ENCODE measurements around a stretch of chr3.

GRCh38 chr3:157175645-157176109 is 15.7 kb upstream of the CCNL1 start:
- PRO-cap = no peak

GRCh38 chr3:157381304-157381926 is 55.2 kb upstream of the PTX3 start:
- PRO-cap = no peak

- PRO-cap = no peak
Observed at GRCh38 chr3:157401609-157401930, 35.1 kb upstream of the PTX3 start.

DNA sequence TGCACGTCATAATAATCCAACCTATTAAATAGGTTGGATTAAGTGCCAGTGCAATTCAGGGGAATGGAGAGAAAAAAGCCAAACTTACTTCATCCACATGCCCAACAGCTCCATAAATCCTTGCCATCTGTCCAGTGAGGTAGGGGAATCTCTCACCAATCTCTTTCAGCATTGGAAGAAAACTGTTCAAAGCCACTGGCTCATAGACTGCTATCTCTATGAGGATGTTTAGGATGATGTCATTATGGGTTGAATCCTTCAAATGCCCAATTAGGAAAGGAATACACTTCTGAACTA is 22.9 kb upstream of the PTX3 start:
- PRO-cap = no peak

- PRO-cap = no peak
Observed at GRCh38 chr3:157488031-157488623, 15.1 kb downstream of the VEPH1 start.

- PRO-cap = no peak
Observed at GRCh38 chr3:158698898-158699352, 26.5 kb upstream of the LXN start.

DNA sequence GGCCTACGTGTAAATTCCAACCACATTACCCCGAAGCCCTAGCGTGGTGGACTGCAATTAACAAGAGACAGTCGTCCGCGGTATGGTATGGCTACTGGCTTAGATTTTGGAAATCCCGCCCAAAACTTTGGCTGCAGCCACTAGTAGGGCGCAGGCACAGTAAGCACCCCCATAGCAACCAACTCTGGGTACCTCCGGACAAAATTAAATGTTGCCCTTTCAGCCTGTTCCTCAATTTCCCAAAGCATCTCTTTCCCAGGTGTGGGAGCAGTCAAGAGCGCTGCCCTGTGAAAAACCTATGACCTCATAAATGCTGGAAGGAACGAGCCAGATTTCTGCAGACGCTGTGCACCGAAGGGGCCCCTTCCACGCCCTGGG is 675 bp downstream of the RARRES1 start:
- PRO-cap = no peak

GRCh38 chr3:158768680-158768889 is 33.3 kb upstream of the MFSD1 start:
- PRO-cap = no peak

GRCh38 chr3:158770321-158770755 is 31.5 kb upstream of the MFSD1 start:
- PRO-cap = no peak

DNA sequence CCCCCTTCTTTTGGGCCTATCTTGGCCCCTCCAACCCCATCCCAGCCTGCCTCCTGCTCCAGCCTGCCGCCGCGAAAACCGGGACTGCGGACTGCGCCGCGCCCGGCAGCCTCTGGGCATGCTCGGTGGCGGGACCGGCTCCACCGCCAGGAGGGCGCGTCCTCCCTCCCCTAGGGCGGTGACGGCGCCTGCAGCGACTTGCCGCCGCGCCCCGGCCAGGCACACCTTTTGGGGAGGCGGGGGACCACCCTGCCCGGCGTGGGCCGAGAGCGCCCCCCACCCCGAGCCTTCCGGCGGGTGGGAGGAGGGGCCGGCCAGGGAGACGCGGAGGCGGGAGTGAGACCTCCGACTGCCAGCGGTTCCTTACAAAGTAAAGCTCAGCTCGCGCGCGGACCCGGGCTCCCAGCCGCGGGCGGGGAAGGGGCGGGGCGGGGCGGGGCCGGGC is 461.7 kb upstream of the C3orf80 start:
- PRO-cap = no peak

DNA sequence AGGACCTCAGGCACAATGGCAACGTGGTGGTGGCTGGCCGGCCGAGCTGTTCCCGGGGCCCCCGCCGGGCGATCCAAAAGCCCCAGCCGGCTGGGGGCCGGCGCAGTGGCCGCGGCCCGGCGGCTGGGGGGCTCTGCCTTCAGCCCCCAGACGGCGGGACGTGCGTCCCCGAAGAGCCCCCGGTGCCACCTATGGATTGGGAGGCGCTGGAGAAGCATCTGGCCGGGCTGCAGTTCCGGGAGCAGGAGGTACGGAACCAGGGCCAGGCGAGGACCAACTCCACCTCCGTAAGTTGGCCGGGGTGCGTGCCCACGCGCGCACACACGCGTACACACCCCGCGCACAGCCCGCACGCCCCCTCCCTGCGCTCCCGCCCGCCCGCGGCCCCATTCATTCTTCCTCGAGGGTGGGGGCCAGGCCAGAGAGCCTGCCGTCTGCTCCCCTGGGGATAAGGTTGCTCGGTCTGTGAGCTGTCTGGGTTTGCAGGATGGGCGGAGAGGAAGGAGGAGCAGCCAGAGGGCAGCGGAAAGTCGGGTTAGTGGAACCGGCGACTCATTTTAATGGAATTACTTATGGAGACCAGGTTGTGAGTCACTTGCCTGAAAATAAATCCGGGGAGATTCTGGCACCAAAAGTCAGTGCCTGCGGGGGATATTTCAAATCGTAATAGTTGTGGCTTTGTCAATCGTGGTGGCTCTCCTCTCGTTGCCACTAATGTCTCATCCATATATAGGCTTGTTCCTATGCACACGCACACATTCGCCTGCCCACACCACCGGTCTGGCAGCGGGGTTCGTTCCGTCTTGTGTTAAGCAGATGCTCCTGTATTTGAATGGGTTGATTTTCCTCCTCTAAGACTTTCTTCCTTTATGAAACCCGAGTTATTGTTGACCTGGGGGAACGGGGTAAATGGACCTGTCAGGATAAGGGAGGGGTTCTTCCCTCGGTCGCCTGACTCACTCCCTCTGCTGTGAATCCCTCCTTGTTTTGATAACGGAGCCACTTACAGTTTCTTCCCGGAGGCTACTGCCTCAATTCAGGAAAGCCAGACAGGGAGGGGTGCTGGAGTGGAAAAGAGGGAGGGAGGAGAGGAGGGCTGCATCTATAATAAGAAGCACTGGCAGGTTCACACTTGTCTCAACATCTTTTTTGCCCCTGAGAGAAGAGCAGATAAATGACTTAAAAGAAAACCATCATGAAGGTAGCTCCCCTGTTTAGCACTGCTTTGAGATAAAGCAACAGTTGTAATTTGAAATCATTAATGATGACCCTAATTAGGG is 459.9 kb upstream of the C3orf80 start:
- PRO-cap = no peak

- PRO-cap = no peak
Observed at GRCh38 chr3:159894248-159894788, 330.9 kb upstream of the C3orf80 start.

GRCh38 chr3:160107232-160107513 is 118.0 kb upstream of the C3orf80 start:
- PRO-cap = no peak

DNA sequence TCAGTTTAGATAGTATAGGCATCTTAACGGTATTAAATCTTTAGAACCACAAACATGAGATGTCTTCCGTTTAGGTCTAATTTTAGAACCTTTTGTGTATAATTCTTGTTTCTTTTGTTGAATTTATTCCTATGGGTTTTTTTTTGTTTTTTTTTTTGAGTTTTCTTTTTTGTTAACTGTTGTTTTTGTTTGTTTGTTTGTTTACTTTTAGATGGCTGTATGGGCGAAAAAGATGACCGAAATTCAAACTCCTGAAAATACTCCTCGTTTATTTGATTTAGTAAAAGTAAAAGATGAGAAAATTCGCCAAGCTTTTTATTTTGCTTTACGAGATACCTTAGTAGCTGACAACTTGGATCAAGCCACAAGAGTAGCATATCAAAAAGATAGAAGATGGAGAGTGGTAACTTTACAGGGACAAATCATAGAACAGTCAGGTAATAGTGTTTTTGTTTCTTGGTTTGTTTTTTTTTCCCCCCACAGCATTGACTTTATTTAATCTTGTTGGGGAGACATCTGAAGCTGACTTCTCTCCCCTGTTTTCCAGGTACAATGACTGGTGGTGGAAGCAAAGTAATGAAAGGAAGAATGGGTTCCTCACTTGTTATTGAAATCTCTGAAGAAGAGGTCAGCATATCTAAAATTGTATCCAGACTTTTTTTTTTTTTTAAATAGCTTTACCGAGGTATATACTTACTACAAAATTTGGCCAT is 23.9 kb downstream of the SMC4 start:
- PRO-cap = no peak

GRCh38 chr3:160498584-160499280 is 49.1 kb upstream of the TRIM59 start:
- PRO-cap = no peak

GRCh38 chr3:160521776-160522268 is 43.5 kb downstream of the KPNA4 start:
- PRO-cap = no peak

GRCh38 chr3:160561170-160561773 is 4.1 kb downstream of the KPNA4 start:
- PRO-cap = no peak

GRCh38 chr3:160667288-160667879 is 9.6 kb upstream of the ARL14 start:
- PRO-cap = no peak

GRCh38 chr3:160677410-160678202 is 646 bp downstream of the ARL14 start:
- PRO-cap = no peak

GRCh38 chr3:160719057-160719454 is 37.0 kb upstream of the PPM1L start:
- PRO-cap = no peak

Measured in SP-49 (cell line).